Right atrium auricular region (tissue), 2 donors: ENCODE measurements around the gene MYH3.

GRCh38 chr17:8512101-8512696, 76.5 kb downstream of the NDEL1 start:
- PRO-cap, result no peak
- RAMPAGE, long total RNA, 2 experiments, result no peak in any of the 2 experiments

DNA sequence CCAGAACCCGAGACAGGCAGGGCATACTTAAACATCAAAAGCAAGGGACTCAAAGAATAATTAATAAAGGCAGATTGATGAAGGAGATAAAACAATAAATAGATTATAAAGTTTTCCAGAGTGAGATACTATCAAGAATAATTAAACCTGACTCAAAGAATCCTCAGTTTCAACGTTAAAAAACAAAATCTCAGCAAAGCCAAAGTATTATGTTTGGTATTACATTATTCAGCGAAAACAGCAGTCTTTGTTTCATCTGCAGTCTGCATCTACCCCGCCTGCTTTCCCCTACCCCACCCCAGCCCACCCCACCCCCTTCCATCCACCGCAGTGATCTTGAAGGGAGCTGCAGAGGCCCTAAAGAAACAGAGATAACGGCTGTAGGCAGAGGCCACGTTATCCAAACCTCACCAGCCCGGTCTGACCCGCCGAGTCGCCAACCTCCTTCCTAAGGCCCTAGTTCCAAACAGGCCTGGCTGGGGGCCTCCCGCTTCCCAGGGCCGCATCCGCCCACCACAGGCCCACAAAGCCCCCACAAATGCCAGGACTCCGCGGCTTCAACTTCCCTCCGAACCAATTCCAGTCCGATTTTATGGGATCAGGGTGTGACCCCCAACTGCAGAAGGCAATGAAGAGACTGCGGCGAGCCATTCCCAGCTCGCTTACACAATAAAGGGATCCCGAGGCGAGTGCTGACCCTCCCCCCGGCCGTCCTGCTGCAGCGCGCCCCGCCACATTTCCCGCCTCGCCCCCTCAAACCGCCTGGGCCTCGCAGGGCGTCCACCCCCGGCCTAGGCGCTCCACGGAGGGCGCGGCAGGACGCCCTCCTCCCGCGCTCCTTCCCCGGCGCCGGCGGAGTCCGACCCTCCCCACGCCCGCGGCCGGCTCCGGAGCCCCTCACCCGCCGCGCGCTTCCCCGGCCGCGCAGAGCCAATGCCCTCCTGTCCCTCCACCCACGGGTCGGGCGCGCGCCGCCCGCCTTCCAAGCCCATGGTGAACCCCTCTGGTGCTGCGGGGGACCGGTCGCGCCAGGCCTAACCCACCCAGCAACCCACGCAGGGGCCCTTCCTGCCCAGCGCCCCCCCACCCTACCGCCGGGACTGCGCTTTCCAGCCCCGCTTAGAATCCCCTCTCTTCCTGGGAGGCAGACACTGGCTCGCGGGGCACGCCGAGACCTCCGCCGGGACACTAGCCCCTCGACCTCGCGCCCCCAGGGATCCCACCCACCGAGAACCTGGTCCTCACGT, 1.1 kb downstream of the MYH10 start:
- PRO-cap, result unidirectional peak, plus-strand start at position 360 of the sequence; bidirectional peak, plus-strand start at position 665 of the sequence, minus-strand start at position 422 of the sequence; unidirectional peak, minus-strand start at position 935 of the sequence
- RAMPAGE, long total RNA, 2 experiments, result no peak in any of the 2 experiments

DNA sequence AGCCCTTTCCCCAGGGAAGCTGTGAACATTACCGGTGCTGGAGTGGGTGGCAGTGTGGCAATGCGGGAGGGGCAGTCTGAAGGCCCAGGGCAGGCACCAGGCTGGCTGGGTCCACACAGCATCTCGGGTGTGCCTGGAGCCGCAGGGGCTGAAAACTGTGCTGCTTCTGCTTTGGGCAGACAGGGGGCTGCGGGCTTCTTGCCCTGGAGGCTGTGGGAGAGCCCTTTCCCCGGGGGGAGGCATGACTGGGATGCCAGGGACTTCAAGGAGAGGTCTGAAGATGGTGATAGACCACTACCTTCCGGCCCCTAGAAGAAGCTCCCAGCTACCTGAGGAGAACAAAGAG, 6.7 kb upstream of the PIK3R6 start:
- PRO-cap, result no peak
- RAMPAGE, long total RNA, 2 experiments, result no peak in any of the 2 experiments

- PRO-cap, result no peak
- RAMPAGE, long total RNA, 2 experiments, result no peak in any of the 2 experiments
Observed at GRCh38 chr17:8878232-8878716, 10.8 kb upstream of the PIK3R6 start.

DNA sequence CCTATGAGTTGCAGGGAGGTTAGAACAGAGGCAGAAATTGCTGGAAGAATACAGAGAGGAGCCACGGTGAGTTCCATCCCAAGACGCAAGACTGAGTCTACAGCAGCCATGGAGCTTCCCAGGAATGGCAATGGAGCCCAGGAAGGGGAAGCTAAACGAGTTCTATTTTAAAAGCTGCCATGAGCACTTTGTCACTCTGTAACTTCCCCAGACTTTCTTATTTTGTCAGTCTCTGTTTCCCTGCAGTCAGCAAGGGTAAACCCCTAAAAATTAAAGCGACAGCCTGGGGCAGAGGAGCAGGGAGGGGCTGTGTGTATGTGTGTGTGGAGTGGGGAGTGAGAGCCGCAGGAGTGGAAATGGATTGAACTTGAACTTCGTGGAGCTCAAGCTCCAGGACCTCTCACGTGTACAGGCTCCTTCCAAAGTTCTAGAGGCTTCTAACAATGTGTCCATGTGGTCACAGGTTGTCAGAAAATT, 42.4 kb upstream of the PIK3R6 start:
- PRO-cap, result no peak
- RAMPAGE, long total RNA, 2 experiments, result no peak in any of the 2 experiments

GRCh38 chr17:8942039-8942633, 23.4 kb downstream of the PIK3R5 start:
- PRO-cap, result no peak
- RAMPAGE, long total RNA, 2 experiments, result no peak in any of the 2 experiments

DNA sequence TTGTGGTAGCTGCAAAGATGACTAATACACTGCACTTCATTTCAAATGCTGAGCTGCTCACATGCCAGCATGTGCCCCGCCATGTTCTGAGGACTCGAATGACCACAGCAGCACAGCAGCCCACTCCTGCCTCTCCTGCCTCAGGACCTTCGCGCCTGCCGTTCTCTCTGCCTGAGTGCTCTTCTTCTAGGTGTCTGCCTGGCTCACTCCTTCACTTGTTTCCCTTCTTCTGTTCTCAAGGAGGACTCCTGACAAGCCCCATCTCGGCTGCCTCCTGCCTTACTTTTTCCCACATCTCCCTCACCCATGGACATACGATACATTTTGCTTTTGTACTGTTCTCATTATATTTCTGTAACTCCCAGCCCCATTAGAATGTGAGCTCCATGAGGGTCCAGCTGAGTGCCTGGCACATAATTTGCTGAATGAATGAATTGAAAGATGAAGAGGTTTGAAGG, 18.9 kb downstream of the PIK3R5 start:
- PRO-cap, result no peak
- RAMPAGE, long total RNA, 2 experiments, result no peak in any of the 2 experiments

DNA sequence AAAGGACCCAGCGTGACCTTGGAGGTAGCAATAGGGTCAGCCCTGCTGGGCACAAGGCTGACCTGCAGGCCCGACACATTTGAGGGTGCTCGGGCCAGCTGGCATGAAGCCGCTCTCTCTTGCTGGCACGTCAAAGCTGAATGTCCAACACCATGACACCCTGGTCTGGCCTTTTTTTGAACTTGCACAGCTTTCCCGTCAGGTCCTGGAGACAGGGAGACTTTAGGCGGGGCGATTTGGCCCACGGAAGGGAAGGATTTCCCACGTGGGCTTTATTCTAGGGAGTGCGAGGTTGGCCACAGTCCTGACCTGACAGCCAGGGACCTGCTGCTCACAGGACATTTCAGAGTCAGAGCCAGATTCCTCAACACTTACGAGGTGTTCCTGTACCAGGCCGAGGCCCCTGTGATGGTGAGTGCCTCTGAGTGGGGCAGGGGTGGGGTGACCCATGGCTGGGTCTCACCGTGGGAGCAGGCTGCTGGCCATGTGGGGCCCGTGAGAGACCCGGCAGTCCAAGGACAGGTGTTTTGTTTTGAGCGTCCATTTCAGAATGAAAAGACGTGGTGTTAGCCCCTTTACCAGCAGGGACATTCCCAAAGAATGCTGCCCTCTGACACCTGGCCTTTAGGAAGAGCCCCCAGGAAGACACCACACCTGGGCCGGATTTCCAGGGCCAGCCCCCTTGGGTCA, 83.4 kb downstream of the NTN1 start:
- PRO-cap, result unidirectional peak, plus-strand start at position 342 of the sequence; unidirectional peak, plus-strand start at position 424 of the sequence
- RAMPAGE, long total RNA, 2 experiments, result start-site peak on the plus strand in 1 of 2 experiments, centred at position 324 of the sequence, 20 reads per replicate

- PRO-cap, result unidirectional peak, minus-strand start at chr17:9228545
- RAMPAGE, long total RNA, 2 experiments, result no peak in any of the 2 experiments
Observed at GRCh38 chr17:9228283-9228872, 207.1 kb downstream of the NTN1 start.

DNA sequence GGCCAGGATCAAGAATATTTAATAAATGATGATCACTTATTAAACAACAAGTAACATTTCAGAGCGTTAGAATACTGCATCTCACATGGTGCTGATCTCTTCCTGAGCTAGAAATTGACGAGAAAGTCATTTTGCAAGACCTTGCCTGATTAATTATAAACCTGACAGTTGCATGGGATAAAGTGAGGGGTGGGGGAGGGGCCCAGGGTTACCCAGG, 1.0 kb upstream of the USP43 start:
- PRO-cap, result no peak
- RAMPAGE, long total RNA, 2 experiments, result no peak in any of the 2 experiments

DNA sequence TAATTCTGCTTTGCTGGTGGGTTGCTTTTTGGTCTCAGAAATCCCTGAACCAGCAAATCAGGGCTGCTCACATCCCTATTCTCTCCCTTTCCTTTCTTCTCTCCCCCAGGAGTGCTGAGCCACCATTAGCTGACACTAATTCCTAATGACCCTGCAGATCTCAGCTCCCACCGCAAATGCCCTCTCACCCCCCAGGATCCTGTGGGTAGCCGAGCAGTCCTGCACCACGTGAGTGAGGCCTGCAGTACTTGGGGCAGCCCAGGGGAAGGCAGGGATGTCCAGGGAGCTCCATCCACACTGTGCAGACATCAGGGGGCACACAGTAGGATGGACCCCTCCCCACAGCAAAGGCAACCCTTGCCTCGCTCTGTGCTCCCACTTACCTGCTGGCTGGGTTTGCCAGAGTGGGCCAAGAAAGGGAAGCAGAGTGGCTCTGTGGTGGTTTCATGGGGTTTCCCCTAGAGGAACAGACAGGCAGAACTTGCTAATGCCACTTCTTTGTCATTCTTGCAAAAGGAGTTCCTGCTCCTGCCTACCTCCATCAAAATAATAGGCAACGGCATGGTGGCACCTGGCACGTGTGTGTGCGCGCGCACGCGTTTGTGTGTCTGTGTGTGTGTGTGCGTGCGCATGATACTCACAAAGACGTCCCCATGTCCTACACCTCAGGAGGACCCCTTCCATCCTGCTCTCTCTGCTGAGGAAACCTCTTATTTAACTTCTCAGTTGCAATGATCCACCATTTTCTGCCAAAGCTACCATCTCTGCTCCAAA, 135.5 kb downstream of the GAS7 start:
- PRO-cap, result no peak
- RAMPAGE, long total RNA, 2 experiments, result no peak in any of the 2 experiments

DNA sequence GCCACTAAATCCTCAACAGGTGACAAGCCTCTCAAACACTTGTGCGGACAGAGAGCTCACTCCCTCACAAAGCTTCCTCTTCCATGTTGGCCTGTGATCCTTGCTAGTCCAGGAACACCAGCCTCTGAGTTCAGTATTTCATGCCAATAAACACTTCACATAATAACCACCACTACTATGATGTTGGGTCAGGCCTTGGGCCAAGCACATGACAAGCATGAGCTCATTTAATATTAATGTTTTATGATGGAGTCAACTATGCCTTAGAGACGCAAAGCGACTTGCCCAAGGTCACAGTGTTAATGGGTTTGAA, 129.1 kb downstream of the GAS7 start:
- PRO-cap, result unidirectional peak, minus-strand start at position 126 of the sequence
- RAMPAGE, long total RNA, 2 experiments, result no peak in any of the 2 experiments

DNA sequence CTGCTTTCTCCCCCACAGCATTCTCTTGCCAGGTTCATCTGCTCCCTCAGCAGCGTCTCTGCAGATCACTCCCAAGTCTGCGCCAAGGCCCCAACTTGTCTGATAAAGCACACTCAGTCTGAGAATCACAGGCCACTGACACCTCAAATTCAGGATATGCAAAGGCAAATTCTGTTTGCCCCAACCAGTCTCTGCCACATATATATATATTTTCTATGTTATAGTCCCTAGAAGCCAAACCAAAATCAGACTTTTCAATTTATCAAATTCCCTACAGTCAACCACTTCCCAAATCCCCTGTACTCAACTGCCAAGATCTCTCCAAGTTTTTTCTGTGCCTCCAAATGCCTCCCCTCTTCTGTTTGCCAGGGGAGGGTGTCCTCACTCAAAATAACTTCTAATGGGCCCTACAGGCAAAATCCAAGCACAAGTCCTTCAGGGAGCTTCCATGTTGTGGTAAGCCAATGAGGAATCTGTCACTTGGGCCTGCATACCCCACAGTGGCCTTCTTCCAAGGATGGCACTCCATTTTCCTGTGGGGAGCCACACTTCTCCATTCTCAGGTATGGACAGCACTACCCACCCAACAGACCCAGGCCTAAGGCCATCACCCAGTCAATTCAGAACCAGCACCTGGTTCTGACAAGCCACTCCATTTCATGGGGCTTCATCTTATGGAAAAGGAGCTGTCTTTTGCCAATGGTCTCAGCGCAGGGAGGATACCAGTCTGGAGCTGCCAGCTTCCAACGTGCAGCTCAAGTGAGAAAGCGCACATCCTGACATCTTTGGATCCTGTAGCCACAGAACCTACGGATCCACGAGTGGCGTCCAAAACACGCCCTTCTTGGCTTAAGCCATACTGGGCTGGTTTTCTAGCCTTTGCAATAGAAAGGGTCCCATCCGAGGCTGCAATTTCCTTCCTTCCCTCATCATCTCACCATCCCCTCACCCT, 102.1 kb downstream of the GAS7 start:
- PRO-cap, result no peak
- RAMPAGE, long total RNA, 2 experiments, result start-site peak on the minus strand in 1 of 2 experiments, centred at position 613 of the sequence, 6 reads per replicate

GRCh38 chr17:10119129-10120100, 79.0 kb downstream of the GAS7 start:
- PRO-cap, result no peak
- RAMPAGE, long total RNA, 2 experiments, result no peak in any of the 2 experiments

GRCh38 chr17:10637915-10638743, 19.0 kb downstream of the MYH3 start:
- PRO-cap, result no peak
- RAMPAGE, long total RNA, 2 experiments, result no peak in any of the 2 experiments

DNA sequence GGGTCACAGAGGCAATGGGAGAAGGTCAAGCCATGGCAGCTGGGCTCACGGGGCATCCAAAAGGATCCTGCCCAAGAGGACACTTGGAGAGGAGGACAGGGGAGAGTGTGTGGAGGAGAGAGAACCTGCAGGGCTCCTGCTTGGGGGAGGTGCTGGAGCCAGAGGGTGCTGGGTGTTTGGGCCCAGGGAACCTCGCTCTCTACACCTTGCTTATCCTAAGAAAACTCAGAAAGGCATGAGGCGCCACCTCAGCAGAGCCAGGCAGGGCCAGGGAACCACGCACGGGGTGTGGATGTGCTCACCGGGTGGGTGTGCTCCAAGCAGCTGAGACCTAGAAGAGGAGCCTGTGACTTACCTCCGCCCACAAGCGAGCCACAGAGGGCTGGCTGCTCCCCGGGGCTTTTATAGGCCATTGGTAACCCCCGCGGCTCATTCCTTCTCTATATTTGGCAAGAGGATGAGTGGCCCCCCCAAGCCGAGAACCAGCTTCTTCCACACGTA, at the start of gene MYH3:
Gene MYH3, minus strand, starts transcription at position 376 of the 501 bp plus-strand sequence.
- PRO-cap, result no peak
- RAMPAGE, long total RNA, 2 experiments, result no peak in any of the 2 experiments

- PRO-cap, result no peak
- RAMPAGE, long total RNA, 2 experiments, result no peak in any of the 2 experiments
Observed at GRCh38 chr17:10812561-10813077, 8.7 kb upstream of the TMEM238L start.

GRCh38 chr17:12141236-12142173, 120.8 kb downstream of the MAP2K4 start:
- PRO-cap, result no peak
- RAMPAGE, long total RNA, 2 experiments, result no peak in any of the 2 experiments

GRCh38 chr17:12627077-12627865, 38.4 kb upstream of the MYOCD start:
- PRO-cap, result no peak
- RAMPAGE, long total RNA, 2 experiments, result no peak in any of the 2 experiments

- PRO-cap, result no peak
- RAMPAGE, long total RNA, 2 experiments, result no peak in any of the 2 experiments
Observed at GRCh38 chr17:12636865-12637349, 28.8 kb upstream of the MYOCD start.